Foreskin fibroblast (primary cell): ENCODE measurements around a stretch of chr1.

DNA sequence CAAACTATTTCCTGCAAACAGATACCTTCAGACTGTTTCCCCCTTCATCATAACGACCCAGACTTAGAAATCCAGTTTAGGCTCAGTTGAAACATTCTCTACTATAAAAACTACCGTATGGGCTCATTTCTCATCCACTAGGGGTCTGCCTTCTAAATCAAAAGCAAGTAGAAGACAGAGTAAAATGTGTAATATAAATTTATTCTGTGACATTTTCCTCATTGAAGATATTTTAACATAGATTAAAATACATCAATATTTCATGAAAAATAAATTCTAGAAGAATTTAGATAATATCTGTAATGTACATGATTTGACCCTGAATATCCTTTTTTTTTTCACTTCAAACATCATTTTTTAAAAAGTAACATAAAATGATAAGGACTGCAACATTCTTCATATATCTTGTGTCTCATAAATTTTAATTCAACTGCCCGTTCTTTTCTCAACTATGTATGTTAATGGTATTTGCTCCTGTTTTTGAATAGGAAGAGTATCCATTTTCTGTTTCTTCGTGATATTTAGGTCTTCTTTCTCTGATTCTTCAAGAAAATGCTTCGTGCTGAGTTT is 65.9 kb downstream of the OMA1 start:
- RRBS = no CpG with 5 or more reads among the region's 5 CpGs

DNA sequence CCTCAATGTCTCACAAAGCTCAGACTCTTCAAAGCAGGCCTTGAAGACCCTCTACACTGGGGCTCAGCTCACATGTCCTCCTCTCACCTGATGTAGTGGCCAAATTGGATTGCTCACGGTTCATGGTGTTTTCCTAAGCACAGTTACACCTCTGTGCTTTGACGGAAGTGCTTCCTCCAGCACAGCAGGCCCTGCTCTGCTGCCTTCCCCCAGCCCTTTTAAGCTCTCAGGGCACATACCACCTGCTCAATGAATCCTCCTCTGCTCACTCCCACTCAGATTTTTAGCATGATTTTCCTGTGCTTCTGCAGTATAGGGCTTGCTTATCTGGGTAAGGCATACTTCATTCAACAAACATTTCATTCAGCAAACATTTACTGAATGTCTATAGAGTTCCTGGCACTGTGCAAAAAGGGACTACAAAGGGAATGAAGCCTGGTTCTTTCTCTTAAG is 74.4 kb upstream of the JUN start:
- RRBS = no CpG with 5 or more reads among the region's 2 CpGs

DNA sequence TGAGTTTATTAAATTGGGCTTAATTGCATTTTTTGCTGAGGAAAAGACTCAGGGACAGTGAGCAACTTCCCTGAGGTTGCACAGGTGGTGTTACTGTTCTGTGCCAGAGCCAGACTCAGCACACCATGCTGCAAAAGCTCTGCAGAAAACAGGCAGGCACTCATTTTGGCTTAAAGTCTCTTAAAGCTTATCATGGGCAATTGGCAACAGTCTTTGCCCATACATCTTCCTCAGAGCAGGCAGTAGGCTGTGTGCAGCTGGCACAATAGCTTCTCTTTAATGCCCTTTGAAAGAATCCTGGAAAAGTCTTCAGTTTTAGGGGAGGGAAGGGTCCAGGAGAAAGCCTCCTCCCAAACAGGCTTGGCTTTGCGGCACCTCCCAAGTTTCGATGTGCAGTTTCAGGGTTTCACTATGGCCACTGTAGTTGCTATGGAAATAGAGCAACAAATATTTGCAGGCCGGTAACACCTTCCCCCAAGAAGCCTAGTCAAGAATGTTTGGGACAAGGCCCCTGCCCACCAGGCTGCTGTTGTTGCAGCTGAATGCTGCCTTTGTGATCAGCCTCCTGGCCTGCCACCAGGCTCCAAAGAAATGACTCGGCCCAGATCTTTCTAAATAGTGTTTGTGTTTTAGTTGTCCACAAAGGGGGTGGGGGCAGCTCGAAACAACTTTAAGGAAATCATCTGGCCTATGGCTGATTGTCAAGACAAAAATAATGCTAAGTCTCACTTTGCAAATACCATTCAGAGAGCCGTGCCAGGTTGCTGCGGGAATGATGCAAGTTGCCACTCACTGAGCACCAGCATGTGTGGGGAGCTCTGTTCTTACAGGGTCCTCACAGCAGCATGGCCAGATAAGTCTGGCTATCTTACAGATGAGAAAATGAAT is 90.9 kb upstream of the JUN start:
- RRBS = no CpG with 5 or more reads among the region's 7 CpGs

DNA sequence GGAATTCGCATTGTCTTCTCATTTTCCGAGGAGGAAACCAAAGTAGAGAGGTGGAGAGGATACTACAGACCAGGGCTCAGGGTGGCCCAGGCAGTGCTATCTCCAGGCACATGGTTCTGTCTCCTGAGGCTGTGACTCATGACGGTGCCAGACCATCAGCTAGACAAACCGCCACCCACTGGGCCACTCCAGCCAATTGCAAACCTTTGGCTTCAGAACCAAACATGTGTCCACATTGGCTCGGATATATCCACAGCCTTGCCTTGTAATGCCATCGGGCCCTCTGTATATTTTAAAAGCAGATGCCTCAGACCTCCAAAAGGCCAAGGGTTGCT is 224.8 kb upstream of the JUN start:
- RRBS = no CpG with 5 or more reads among the region's 6 CpGs

DNA sequence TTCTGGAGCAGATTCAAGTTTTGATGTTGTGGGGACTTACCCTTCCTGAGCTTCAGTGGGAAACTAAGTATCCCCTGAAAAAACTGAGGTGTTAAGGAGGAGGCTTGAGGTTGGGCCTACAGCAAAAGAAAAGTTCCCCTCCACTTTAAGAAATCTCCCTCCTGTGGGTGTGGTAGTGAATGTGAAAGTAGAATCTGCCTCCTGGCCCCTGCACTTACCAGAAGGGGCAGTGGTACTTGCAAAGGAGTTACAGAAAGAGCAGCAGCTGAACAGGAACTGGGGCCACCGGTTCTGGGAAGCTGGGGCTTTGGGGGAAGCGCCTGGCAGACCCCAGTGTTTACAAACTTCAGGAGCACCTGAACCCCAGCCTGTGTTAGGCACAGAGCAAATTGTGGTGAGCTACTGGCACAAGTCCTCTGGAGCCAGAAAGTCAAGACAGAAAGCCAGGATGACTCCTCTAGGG is 250.2 kb upstream of the FGGY start:
- RRBS = no CpG with 5 or more reads among the region's 2 CpGs

DNA sequence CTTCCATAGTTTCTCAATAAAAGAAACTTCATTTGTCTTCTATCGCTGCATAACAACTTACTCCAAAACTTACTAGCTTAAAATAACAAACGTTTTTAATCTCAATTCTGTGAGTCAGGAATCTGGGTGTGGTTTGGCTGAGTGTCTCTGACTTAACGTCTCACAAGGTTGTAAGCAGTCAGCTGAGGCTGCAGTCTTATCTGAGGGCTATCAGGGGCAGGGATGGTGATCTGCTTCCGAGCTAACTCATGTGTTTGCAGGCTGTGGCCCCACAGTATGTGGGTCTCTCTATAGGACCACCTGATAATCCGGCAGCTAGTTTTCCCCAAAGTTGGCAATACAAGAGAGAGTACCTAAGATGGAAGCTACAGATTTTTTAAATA is 234.2 kb upstream of the FGGY start:
- RRBS = no CpG with 5 or more reads among the region's 5 CpGs

- RRBS = no CpG with 5 or more reads among the region's 4 CpGs
These were observed 78.4 kb downstream of the FGGY start for GRCh38 chr1:59375204-59375765.

DNA sequence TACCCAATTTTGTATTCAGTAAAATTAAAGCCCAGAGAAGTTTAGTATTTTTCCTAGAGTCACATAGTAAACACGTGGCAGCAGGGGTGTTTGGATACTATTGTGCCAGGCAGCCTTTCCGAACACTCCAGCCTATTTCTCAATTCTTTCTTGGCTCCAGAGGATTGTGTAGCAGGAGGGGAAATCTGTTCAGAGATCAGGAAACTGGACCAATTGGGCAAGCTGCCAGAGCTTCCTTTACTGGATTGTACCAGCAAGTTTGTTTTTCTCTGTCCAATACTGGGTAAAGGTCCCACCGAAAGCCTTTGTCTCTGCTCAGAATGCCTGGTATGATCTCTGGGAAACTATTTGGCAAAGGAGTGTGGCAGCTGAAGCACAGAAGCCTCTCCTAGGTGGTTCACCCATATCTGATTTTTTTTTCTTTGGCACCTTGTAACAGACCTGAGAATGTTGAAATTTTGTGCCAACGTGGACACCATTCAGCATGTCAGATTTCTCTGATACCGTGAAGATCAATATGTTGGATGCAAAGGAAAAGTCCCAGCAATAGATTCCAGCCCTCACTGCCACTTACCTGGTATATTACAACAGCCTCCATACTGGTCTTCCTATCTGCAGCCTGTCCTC is 126.1 kb downstream of the FGGY start:
- RRBS = no CpG with 5 or more reads among the region's 5 CpGs

DNA sequence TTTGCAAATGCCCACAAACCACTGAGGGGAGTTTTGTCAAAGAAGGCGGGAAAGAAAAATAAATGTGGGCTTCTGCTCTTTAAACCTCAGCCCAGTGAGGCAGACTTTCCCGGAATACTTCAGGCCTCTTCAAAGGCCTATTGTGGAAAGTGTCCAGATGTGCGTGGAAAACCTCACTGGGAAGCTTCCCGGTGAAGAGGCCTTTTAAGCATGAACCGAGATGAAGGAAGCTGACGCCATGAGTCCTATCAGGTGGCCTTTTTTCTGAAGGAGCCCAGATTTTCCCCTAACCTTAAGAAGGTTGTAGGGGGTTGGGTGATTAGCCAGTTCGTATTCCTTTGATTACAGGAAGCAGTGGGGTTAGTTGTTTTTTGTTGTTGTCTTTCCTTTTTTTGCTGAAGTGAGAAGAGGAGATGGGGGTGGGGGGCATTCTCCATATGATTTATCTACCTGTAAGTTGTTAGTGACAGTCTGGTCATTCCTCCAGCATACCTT is 83.5 kb upstream of the HOOK1 start:
- RRBS = no CpG with 5 or more reads among the region's 7 CpGs

DNA sequence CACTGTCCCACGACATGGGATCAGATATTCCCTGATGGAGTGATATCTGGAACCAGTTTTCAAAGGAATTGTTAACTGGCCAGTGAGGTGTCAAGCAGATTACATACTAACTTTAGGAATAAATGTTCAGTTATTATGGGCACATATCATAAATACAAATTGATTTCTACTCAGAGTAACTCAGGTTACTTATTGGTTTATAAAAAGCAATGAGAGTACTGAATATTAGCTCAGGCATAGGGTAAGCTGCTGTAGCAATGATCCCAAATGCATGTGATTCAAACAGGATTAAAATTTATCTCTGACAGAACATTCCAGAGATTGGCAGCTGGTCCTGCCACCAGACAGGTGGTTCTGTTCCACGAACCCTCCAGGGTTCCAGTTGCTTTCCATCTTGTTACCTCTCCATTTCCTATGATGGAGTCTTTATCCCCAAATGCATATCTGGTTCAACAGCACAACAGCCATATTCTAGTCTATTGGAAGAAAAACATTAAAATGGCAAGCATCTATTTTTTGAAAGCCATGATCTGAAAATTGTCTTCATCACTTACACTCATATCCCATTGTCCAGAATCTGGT is 10.3 kb upstream of the CYP2J2 start:
- RRBS = no CpG with 5 or more reads among the region's 2 CpGs

- RRBS = no CpG with 5 or more reads among the region's 2 CpGs
These were observed 158.6 kb upstream of the NFIA start for GRCh38 chr1:60923805-60924027.

DNA sequence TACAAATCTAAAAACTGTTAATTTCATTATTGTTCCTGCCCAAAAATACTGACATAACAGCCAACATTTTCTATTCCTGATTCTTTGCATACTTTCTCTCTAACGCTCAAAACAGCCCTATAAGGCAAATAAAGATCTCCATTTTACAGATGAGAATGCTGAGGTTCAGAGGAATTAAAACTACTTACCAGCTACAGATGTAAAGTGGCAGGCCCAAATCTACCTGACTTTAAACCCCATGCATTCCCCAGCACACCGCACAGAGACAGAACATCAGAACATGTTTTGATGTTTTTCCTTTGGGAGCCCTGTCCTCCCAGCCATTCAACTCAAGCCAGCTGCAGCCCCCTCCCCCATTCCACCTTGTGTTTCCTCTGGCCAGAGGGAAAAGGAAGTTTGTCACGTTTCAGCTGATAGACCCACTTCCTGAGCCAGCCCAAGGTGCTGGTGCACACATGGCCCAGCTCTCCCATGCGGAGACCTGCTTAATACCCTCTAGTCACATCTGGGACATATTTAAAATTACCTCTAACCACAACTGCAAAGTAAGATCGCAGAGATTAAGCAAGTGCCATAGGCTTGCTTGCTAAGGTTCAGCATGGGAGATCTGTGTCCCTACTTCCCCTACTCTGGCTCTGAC is 133.1 kb upstream of the NFIA start:
- RRBS = no CpG with 5 or more reads among the region's 5 CpGs

DNA sequence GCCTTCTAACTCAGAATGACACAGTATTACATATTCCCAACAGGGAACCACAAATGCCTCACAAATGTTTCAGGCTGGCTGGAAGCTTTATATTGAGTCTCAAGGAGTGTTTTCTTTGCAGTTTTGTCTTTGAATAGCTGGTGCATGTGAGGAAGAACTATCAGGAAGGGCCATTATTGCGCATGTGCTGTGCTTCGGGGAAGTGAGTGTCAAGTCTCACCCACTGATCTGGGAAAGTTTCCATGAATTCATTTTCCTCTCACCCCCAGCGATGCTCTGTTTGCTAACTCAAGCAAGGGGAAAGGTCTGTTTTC is 92.2 kb upstream of the NFIA start:
- RRBS = no CpG with 5 or more reads among the region's 3 CpGs

DNA sequence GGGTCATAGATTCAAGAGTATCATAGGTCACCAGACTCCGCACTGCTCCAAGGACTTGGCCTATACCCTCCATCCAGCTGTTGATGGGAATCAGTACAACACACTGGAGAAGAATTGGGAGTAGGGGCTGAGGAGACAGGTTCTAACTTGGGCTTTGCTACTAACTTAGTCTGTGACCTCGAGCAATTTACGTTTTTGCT is 84.9 kb upstream of the NFIA start:
- RRBS = no CpG with 5 or more reads among the region's 3 CpGs

DNA sequence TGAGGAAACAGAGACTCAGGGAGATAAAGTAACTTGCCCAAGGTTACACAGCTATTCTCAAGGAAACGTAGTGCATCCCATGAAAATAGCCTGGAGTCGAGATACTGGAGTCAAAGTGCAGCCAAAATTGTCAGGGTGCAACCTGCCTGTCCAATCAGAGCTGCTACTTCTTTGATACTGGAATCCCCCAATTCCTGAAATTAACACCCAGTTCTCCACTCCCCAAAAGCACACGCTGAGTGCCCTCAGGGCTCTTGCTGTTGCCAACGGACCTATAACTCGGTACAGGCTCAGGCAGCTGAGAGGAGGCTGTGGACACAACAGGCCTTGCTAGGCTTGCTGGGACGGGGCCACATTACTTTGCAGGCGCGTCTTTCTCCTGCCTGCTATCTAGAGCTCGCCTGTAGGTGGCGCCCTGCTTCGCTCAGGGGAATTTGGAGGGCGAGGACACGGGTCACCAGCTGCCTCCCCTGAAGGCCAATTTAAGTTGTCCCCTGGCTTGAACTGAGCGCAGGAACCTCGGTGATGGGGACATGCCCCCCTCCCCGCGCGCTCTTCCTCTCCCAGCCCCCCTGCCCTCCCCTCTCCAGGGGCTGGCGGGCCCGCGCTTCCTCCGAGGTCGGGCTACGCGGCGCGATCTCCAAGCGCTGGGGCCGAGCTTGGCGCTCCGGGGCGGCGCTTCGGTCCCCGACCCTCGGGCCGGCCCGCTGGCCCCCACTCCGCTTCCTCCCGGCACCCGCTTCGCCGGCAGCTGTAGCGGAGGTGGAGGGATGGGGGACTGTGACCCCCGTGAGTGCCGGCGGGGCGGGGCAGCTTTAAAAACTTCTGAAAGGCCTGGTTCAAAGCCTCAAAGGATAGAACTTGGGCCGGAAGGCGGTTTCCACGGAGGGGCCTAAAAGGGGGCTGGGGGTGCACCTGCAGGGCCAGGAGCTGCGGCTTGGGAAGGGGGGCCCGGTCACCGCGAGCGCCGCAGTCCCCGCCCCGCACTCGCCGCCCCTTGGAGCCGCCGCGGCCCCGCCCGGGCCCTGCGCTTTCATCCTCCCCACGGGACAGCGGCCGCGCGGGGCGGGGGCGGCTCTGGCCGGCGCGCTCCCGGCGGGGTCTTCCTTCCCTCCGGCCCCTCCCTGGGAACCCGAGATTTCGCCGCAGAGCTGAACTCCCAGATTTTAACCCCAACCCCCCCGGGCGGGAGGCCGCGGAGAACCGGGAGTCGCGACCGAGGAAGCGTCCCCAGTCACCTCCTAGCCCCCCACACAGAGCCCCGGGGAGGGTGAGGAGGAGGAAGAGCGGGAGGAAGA is 32.3 kb upstream of the NFIA start:
- RRBS = 3% methylated on average over 45 of the region's 94 CpGs

GRCh38 chr1:61083029-61084018 is 963 bp downstream of the NFIA start:
- RRBS = 1% methylated on average over 39 of the region's 116 CpGs

DNA sequence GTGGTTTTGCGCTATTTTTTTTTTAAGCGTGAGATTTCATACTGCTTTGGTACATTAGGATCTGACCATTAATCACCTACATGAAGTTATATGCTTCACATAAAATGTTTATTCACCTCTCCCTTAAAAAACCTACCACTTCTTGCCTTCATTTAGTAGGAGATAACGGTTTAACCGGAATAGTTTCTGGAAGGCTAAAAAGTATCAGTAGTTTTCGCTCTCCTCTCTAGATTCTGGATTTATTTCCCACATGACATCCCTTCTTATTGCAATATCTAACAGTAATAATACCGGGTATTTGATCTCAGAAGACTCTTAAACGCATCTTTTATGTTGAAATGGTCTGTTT is 1.6 kb downstream of the NFIA start:
- RRBS = 18% methylated on average over 2 of the region's 7 CpGs

DNA sequence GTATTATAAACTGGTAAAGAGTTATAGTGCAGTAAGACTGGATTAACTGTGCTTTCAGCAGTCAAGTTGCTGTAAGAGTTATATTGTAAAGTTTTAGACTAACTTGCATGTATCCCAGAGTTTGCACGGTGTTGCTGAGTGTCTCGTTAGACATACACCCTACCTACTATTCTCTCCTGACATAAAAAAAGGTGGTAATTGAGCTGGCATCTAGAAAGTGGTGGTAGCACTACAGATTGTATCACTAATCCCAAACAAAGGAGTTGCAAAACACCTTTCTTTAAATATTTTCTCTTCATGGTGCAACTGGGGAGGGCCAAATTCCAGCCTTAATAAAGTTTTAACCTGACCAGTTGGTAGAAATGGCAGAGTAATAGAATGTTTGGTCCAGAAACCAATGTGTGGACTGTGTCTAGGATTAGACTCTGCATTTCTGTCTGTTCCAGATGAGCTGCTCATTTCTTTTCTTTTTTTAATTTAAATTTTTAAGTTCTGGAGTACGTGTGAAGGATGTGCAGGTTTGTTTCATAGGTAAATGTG is 40.0 kb downstream of the NFIA start:
- RRBS = no CpG with 5 or more reads among the region's 3 CpGs

DNA sequence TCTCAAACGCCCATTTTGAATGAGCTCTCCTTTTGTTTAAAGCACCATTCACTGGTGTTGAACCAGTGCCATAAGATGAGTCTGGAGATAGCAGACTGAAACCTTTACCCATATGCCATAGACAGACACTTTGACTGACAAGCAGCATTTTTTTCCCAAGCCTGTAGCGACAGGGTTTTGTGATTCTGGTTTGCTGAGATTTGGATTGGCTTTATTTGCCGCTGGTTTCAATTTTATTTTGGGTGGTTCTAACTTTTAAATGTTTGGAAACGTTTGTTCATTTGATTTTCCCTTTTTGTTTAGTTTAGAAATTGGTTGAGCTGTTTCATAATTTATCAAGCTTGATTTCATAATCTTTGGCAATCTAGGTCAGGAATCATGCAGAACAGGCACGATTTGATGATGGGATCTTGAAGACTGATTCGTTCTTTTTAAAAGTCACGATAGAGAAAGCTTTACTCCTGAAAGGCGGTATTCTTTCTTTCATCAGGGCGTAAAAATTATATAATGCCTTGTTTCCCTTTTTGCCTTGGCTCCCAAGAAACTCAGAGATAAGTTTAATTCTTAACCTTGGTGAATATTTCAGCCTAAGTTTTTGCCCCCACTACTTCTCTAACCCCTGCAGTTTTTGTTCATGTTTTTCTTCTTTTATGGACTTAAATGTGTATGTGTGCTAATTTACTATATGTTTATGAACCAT is 144.8 kb downstream of the NFIA start:
- RRBS = no CpG with 5 or more reads among the region's 9 CpGs

DNA sequence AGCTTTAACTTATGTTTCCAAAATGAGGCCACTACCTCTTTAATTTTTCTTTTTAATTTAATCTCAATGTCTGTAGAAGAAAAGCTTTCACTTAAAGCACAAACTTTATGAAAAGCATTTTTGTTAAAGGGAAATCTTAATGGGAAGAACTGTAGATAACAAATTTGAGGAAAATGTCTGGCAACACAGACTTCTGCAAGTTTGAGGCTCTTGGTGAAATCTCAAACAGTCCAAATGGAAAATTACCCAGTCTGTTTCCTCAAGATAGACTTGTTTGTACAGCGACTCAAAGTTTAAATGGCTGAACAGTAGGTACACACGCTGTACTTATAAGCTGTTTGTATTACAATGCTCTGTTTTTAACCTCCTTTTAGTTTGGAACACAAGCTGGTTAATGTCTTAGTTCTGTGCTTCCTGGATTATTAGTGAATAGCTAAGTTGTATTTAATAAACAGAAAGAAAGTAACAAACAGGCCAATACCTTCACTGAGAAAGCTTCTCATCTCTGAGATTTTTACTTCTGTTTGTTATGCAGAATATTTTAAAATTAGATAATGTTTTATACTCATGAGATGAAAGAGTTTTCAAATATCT is 217.1 kb downstream of the NFIA start:
- RRBS = no CpG with 5 or more reads among the region's 2 CpGs